Caco-2 (cell line): ENCODE measurements around the genes ZNF30, ZNF792, FXYD3 and MAG.

GRCh38 chr19:34375491-34376211 lies 10.7 kb downstream of the GPI start:
- PRO-cap: no peak
- RRBS: no CpG with 5 or more reads among the region's 14 CpGs

DNA sequence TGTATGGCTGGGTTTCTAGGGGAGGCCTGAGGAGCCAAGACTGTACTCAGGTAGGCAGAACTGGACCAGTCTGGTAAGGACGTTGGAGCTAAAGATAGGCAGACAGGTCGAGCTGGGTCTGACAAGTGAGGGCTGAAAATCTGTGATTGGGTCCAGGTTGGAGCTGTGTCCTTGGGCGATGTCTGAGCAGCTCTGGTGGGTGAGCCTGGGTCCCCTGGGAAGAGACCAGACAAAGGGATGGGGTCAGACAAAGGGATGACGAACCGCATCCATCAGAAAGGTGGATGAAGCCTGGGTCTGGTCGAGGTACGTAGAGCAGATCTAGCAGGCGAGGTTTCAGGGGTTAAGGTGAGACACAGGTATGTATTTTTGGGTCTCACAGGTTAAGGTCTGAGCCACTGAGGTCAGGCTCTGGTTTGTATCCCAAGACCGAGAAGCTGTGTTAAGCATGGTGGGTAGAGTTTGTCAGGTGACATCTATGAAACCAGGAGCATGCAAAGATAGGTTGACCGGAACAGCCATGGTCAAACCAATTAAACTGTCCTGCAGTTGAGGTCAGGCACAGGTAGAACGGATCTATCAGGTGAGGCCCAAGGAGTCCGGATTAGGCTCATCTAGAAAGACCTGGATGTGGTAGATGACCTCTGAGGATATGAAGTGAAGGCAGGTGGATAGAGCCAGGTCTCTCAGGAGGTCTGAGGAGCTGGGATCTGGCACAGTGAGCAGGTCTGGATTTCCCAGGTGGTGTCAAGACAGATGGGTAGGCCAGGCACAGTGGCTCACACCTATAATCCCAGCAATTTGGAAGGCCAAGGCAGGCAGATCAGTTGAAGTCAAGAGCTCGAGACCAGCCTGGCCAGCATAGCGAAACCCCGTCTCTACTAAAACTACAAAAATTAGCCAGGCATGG lies 19.3 kb downstream of the GPI start:
- PRO-cap: no peak
- RRBS: 96% methylated on average over 3 of the region's 15 CpGs

- PRO-cap: no peak
- RRBS: no CpG with 5 or more reads among the region's 4 CpGs
Observed at GRCh38 chr19:34439315-34439994, 11.3 kb downstream of the UBA2 start.

DNA sequence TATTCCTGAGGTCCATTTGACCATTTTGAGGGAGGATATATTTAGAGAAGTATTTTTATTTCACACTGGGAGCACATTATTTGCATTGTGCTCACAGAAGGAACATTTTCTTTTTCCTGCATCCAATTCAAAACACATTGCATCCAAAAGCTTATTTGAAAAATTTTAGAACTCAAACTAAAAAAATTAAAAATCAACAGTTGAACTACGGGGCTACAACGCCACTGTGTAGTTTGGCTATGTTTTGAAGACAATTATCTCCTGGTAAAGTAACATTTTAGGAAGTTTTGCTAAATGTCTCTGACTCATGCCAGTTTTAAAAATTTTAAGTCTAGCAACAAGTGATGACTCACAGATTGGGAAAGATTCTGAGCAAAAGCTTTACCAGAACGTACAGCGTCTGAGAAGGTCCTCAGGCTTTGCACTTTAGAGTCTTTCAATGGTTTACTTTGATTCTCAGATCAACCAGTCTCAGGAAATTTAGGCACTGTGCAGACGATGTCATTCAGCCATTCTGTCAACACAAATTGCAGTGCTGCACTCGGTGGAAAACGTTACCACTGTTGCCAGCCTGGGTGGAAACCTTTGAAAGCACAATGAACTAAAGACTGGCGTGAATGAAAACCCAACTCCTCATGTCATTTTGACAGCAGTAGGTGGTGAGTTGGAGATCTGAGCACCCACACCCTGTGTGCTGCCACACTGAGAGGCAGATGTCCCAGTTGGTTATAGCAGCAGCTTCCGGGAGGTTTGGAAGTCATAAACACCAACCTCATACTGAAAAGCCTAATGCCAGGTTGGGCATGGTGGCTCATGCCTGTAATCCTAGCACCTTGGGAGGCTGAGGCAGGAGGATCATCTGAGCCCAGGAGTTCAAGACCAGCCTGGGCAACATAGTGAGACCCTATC lies 6.4 kb upstream of the WTIP start:
- PRO-cap: no peak
- RRBS: no CpG with 5 or more reads among the region's 9 CpGs

DNA sequence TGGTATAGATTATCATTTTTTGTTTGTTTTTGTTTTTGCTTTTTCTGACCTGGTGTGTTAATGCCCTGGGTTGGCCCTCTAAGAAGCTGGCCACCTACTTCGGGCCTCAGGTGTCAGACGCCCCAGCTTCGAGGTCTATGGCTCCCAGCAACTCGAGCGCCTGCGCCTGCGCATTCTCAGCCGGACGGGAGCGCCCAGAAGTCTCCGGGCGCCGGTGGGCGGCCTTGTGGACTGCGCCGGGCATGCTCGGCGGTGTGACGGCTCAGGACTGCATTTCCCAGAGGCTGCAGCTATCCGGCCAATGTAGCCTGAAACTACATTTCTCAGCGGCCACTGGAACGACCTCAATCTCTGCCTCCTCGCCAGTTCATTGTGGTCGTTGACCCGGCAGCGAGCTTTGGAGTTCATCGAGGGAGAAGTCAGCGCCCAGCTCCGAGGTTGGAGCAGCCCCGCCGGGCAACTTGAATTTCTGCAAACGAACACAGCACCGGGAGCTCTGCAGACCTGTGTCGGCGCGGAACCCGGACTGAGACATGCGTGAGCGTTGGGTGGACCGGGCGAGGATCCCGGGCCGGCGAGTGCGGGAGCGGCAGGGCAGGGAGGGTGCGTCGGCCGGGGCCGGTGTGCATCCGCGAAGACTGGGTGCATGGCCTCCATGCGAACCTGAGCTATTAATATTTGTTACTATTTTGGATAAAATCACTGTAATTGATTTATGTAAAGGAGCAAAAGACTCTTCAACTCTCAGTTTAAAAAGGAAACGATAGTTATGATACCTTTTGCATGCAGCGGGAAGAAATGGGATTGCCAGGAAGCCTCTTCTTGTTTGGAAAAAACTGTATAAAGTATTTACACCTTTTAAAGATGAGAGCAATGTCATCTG lies at the start of gene ZNF30:
Gene ZNF30 (plus strand): TSS at position 224 of the 883 bp plus-strand sequence.
- PRO-cap: bidirectional peak, plus-strand start at position 370 of the sequence, minus-strand start at position 154 of the sequence; bidirectional peak, plus-strand start at position 622 of the sequence, minus-strand start at position 535 of the sequence
- RRBS: 4% methylated on average over 24 of the region's 55 CpGs

DNA sequence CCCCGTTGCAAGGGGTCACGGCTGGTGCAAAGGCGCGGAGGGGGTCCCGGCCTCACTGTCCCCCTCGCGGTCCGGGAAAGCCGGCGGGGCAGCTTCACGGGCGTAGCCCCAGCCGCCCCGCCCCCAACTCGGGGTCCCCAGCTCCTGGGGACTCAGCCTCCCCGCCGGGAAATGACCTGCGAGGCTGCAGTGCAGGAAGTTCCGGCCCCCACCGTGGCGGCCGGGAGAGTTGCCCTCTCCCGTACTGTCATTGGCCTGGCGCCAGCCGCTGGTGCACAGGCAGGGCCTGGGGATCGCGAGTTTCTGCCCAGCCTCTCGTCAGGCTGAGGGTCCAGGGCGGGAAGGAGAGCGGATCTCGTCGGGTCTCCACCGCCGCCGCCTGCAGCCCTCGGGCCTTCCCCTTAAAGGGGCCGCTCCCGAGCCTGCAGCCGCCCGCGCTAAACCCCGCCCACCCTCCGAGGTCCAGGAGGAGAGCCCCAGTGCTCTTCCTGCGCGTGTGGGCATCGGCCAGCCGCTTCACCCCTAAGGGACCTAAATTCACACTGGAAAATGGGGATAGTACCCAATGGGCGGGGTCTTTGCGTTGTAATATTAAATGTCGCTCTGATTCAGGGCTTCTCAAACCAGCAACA lies at the start of gene ZNF792:
Gene ZNF792 (minus strand): TSS at position 344 of the 632 bp plus-strand sequence.
- PRO-cap: bidirectional peak, plus-strand start at position 250 of the sequence, minus-strand start at position 172 of the sequence; bidirectional peak, plus-strand start at position 321 of the sequence, minus-strand start at position 397 of the sequence
- RRBS: 3% methylated on average over 12 of the region's 50 CpGs

DNA sequence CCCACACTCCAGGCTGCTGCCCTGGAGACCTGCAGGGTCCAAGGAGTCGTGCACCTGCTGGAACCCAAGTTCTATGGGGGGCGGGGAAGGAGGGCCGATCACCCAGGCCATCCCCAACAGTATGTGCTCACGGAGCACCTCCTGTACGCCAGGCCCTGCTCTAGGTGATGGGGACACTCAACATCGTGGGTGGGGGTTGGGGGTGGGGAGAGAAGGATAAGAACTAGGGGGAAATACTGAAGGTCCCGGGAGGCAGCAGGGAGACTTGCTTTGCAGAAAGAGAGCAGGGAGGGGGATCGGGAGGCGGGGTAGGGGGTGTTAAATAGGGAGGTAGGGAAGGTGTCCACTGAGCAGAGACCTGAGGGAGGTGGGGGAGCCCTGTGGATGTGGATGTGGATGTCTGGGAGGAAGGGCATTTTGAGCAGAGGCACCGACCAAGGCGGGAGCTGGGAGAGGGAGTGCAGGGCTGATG lies 4.9 kb downstream of the GRAMD1A start:
- PRO-cap: no peak
- RRBS: no CpG with 5 or more reads among the region's 11 CpGs

- PRO-cap: no peak
- RRBS: no CpG with 5 or more reads among the region's 18 CpGs
Observed at GRCh38 chr19:35023002-35023644, 7.1 kb upstream of the SCN1B start.

GRCh38 chr19:35048543-35049727 lies 7.4 kb downstream of the HPN start:
- PRO-cap: no peak
- RRBS: 94% methylated on average over 2 of the region's 23 CpGs

DNA sequence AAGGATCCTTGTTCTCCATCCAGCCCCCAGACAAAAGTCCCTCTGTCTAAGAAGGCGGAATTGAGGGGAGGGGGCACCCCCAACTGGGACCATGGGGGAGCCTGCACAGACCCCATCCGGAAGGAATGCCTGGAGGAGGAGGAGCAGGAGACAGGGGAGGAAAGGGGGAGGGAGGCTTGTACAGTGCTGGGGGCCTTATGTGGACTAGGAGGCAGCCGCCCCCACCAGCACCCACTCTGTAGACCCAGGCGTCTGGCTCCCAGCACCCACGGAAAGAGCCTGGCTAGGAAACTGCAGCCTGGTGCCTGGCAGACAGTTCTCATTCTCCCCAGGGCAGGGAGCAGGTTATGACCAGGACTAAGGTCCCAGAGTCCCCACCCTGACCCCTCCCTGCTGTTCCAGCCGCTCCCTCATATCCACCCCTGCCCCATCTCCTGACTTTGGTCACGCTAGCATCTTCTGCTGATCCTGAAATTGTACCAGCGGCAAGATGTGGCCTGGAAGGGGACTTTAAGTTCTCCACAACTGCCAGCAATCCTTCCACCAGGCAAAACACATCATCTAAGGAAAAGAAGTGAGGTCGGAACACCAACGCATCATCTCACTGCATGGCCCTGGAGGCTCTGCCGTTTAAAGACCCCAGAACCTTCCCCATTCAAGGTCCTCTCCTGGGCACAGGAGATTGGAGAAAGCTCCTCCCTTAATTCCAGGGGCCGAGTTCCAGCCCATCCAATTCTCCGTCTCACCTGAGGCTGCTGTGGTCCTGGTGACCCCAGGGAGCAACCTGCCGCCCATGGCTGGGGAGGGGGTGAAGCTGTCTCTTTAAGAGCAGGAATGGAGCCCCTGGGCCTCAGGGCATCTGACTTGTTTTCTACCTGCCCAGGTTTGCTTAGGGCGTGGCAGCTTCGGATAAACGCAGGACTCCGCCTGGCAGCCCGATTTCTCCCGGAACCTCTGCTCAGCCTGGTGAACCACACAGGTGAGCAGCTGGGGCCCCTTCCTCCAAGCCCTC lies at the start of gene FXYD3:
Gene FXYD3 (plus strand): TSS at position 443 of the 1,012 bp plus-strand sequence.
- PRO-cap: unidirectional peak, minus-strand start at position 321 of the sequence; bidirectional peak, plus-strand start at position 938 of the sequence, minus-strand start at position 795 of the sequence
- RRBS: no CpG with 5 or more reads among the region's 20 CpGs

- PRO-cap: no peak
- RRBS: 95% methylated on average over 2 of the region's 19 CpGs
Observed at GRCh38 chr19:35122488-35123312, 7.1 kb downstream of the FXYD3 start.

- PRO-cap: no peak
- RRBS: no CpG with 5 or more reads among the region's 10 CpGs
Observed at GRCh38 chr19:35123313-35124042, 7.9 kb downstream of the FXYD3 start.

- PRO-cap: no peak
- RRBS: no CpG with 5 or more reads among the region's 8 CpGs
Observed at GRCh38 chr19:35151402-35151779, 3.1 kb upstream of the FXYD5 start.

DNA sequence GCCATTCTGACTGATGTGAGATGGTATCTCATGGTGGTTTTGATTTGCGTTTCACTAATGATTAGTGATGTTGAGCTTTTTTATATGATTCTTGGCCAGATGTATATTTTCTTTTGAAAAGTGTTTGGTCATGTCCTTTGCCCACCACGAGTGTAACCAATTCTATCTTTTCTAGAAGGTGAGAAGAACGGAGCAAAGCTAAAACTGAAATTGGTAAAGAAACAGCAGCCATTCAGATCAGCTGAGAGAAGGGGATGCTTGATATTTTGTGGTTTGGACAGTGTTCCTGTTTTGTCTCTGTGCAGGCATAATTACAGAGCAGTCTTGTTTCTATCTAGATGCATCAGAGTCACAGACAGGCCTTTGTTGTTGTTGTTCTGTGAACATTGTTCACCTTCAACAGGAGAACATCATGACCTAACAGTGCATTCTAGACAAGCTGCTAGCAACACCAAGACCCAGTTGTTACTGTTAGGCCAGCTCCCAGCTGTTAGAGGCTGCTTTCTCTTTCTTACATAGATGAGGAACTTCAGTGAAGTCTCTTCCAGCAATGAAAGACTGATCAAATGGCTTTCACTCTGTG lies 8.6 kb upstream of the LSR start:
- PRO-cap: no peak
- RRBS: no CpG with 5 or more reads among the region's 3 CpGs

DNA sequence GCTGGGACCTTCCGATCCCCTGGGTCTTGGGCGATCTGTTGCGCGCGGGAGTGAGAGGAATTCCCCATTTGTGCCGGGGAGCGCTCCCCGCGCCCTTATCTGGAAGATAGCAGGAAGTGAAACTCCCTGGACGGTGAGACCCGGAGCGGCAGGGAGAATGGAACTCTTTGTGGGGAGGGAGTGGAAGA lies 328 bp downstream of the LSR start:
- PRO-cap: no peak
- RRBS: 5% methylated on average over 7 of the region's 12 CpGs

- PRO-cap: no peak
- RRBS: no CpG with 5 or more reads among the region's 13 CpGs
Observed at GRCh38 chr19:35291713-35292286, at the start of gene MAG. Gene MAG, plus strand, starts transcription at chr19:35292161.

DNA sequence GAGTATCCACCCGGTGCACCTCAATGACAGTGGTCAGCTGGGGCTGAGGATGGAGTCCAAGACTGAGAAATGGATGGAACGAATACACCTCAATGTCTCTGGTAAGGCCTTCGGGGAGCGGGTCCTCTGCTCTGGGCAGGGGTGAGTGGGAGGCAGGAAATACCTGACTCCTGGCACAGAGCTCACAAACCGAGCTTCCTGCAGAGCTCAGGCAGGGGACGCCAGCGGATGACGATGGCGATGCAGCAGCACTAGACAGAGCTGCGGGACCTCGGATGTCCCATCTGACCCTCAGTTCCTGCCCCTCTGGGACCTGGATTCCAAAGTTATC lies 3.8 kb downstream of the CD22 start:
- PRO-cap: no peak
- RRBS: no CpG with 5 or more reads among the region's 11 CpGs

DNA sequence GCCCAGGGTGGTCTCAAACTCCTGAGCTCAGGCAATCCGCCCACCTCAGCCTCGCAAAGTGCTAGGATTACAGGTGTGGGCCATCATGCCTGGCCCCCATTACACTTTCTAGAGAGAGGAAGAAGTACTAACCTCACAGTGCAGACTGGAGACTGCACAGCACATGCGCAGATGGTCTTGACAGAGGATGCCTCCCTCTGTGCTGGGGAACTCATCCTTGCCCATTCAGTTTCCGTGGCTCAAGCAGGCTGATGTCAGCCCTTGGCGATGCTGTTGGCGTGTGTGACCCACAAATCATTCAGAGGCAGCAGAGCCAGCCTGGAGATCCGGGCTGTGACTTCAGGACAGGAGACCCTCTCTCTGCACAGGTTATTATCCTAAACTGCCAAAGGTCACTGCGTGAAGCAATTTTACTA lies 14.6 kb upstream of the FFAR2 start:
- PRO-cap: no peak
- RRBS: no CpG with 5 or more reads among the region's 8 CpGs

- PRO-cap: no peak
- RRBS: 12% methylated on average over 9 of the region's 21 CpGs
Observed at GRCh38 chr19:35495320-35495766, 5.1 kb upstream of the KRTDAP start.

GRCh38 chr19:35509655-35510865 lies 3.4 kb downstream of the DMKN start:
- PRO-cap: unidirectional peak, plus-strand start at chr19:35509797; bidirectional peak, plus-strand start at chr19:35510093, minus-strand start at chr19:35510026; bidirectional peak, plus-strand start at chr19:35510635, minus-strand start at chr19:35510470
- RRBS: 2% methylated on average over 4 of the region's 53 CpGs